ENCODE measurements around the gene GTSF1.

DNA sequence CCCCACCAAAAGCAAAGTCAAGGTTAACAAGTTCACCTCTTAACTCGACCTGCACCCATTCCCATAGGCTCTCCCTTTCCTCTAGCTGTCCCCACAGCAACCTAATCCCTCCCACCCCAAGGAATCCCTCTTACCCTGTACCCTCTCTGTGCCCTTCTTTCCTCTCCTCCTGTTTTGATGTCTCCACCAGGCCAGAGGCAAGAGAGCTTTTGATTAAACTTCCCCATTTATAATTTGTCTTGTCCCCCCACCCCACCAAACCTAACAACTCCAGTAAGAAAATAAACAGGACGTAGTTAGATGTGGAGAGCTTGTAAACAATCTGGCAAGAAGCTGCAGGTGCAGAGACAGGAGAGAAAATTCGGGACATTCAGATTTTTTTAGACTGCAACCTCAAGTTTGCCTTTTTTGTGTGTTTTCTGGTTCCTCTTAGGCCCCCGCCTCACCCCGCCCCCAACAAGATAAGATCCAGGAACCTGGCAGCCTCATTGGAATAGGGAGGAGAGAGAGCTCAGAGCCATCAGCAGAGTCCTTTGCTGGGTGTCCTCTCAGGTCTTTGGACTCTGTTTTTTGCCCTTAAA is 2.7 kb downstream of the HOXC10 start:
- PRO-cap = no peak
- RAMPAGE, long total RNA, 2 experiments = no peak in any of the 2 experiments

DNA sequence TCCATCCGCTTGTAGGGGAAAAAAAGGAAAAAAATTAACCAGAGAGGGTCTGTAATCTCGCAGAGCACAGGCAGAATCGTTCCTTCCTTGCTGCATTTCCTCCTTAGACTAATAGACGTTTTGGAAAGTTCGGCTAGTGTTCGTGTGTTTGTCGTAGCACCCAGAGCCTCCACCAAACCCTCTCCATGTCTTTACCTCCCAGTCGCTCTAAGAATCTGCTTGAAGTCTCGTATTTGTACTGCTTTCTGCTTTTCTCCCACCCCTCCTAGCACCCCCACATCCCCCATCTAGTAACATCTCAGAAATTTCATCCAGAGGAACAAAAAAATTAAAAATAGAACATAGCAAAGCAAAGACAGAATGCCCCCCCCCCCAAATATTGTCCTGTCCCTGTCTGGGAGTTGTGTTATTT is 4.8 kb downstream of the HOXC10 start:
- PRO-cap = no peak
- RAMPAGE, long total RNA, 2 experiments = no peak in any of the 2 experiments

- PRO-cap = no peak
- RAMPAGE, long total RNA, 2 experiments = no peak in any of the 2 experiments
Measured at GRCh38 chr12:53990914-53991468, 6.0 kb downstream of the HOXC10 start.

DNA sequence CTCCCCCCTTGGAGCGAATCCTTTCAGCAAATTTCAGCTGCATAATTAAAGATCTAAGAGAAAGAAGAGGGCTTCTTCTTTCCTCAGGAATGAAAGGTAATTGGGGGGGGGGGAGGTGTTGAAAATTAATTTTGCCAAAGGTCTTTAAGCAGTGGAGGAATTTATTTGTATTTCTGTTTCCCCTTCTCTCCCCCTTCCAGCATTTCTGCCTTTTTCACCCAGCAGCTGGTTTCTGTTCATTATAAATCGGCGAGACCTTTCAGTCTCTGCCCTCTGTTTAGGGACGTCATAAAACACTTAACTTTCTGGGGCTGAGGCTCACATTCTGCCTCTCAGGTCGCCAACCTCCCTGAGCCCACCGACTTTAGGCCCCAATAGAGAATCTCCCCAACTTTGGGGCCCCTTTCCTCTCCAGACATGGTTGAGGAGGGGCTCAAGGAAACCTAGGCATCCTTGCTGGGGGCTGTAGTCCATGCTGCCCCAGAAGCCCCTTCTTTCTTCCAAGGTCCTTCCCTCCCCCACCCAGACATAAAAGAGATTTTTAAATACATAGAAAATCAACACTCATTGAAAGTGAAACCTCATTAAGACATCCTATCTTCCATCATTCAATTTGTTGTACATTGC is 2.7 kb upstream of the HOXC6 start:
- PRO-cap = no peak
- RAMPAGE, long total RNA, 2 experiments = no peak in any of the 2 experiments

DNA sequence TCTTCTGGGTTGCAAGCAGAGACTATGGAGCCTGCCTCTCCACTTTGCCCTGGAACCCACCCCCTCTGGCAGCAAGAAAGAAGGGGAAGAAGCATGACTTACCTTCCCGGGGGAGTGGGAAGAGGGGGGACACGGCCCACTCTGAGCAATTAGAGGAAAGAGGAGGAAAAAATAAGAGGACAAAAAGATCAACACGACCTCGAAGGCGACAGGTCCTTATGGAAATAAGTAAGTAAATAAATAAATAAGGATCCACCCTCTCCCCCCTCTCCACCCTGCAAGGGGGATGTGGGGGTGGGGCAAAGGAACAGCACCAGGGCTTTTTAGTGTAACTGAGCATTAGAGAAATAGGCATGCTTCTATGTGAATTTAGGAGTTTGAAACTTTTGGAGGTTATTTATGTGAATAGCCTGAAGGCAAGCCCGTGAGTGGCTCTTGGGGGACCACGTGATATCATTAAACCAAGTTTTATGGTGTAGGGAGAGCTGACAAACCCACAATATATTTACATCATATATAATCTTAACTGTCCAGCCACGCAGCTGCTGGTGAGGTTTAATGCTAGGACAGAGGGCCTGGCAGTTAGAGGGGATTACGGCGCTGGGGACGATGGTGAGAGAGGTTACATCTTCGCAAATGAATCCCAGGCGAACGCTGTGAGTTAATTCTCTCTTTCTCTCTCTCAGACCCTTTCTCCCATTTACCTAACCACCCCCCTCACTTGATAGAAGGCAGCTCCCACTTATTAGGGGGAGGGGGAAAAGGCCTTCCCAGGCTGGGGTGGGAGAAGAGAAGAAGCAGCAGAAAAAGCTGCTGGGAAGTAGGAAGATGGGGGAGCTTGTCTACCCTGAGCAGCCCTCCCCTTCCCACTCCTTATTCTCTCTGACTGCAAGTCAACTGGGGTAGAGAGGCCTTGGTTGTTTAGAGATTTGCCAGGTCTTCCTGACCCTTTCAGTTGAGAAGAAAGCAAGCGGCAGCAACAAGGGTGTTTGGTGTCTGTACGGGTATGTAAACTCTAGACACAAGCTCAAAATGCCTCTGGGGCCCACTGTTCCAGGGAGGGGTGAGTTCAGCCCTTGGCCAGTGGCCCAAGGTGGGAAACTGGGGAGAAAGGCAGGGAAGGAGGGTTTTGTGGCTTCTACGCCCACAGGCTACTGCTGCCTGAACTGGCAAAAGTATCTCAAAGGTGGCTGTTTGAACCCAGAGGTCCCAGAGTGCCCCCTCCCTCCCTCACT is 4.9 kb downstream of the HOXC5 start:
- PRO-cap = no peak
- RAMPAGE, long total RNA, 2 experiments = no peak in any of the 2 experiments

- PRO-cap = no peak
- RAMPAGE, long total RNA, 2 experiments = no peak in any of the 2 experiments
Measured at GRCh38 chr12:54158940-54159578, 29.7 kb downstream of the SMUG1 start.

DNA sequence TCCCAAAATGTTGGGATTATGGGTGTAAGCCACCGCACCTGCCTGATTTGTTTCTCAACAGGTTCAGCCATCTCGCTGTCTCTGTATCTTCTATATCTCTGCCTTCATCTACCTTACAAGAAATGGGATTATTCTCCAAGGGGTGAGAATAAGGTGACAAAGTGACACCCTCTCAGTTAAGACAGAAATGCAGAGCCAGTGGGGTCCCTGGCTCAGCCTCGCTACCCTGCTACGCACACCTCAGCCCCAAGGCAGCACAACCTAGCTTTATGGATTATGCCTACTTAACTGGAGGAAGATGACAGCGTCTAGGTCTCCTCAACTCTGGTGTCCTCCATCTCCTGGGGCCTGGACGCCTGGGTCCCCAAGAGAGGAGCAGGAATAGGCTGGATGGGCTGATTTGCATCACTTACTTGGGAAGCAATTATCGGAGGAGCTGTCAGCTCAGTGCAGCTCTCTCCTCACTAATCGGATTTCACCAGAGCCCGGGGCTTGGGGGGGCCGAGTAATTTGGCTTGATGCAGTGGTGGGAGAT is 4.4 kb upstream of the SMUG1 start:
- PRO-cap = unidirectional peak, minus-strand start at position 237 of the sequence
- RAMPAGE, long total RNA, 2 experiments = no peak in any of the 2 experiments

DNA sequence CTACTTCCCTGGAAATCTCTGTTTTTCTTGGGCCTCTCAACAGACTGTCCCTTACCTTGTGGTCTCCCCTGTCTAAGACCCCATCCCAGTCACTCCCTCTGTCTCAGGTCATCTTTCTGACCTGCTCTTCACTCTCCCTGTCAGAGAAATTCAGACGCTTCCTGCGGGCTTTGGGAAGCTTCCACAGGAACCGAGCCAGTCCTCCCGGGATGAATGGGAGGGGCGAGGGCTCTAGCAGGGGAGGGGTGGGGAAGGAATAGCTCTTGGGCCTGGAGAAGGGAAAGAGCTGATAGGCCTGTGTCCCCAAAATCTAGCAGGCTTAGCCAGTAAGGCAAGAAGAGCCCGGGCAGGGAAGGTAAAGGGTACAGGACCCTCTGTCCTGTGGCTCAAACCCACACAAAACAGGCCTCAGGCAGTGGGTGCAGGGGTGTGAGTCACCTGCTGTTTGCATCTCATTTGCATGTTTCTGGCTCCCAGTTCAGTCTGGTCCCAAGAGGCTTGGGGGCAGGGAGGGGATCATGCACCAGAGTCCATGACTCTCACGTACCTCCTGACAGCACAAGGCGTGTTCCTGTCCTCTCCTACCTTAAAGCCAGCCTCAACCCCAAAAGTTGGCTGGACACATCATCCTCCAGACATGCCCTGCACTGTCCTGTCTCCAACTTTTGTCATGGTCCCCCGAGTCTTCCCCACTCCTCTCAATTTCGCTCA is 8.7 kb upstream of the SMUG1 start:
- PRO-cap = no peak
- RAMPAGE, long total RNA, 2 experiments = no peak in any of the 2 experiments

- PRO-cap = no peak
- RAMPAGE, long total RNA, 2 experiments = no peak in any of the 2 experiments
Measured at GRCh38 chr12:54257369-54257925, 22.5 kb downstream of the CBX5 start.

GRCh38 chr12:54284607-54285022 is 4.1 kb downstream of the HNRNPA1 start:
- PRO-cap = no peak
- RAMPAGE, long total RNA, 2 experiments = no peak in any of the 2 experiments

DNA sequence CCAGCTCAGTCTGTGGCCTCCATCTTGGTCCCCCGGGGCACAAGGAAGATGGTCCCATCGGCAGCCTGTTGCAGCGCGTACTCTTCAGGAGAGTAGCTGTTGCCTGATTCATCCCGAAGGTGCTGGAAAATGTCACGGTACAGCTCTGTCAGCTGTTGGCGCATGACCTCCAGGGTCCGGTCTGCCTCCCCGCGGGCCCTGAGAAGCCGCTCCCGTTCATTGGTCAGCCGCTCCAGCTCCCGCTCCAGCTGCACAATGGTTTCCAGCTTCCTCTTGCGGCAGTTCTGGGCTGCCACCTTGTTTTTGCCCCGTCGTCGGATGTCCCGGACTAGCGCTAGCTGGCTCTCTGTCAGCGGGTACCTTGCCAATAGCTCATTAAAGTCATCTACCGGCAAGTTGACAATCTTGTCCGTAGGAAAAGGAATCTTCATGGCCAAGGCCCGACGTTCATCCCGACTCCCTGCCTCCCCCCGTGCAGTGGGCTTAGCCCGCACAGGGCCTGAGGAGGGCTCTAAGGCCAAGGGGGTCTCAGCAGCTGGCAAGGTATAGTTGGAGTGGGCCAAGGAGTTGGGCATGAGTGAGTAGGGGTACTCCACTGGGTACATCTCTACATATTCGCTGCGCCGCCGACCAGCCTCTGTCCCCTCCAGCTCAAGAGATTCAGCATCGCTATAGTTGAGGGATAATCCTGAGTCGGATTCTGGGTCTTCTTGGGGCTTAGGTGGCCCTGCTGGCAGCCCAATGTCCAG is 8.3 kb downstream of the NFE2 start:
- PRO-cap = no peak
- RAMPAGE, long total RNA, 2 experiments = no peak in any of the 2 experiments

- PRO-cap = bidirectional peak, plus-strand start at chr12:54325139, minus-strand start at chr12:54324756
- RAMPAGE, long total RNA, 2 experiments = no peak in any of the 2 experiments
Measured at GRCh38 chr12:54324416-54325039, 403 bp upstream of the COPZ1 start.

GRCh38 chr12:54337407-54337869 is 12.5 kb downstream of the COPZ1 start:
- PRO-cap = no peak
- RAMPAGE, long total RNA, 2 experiments = no peak in any of the 2 experiments

GRCh38 chr12:54357962-54358671 is 6.2 kb downstream of the GPR84 start:
- PRO-cap = unidirectional peak, plus-strand start at chr12:54358317; unidirectional peak, plus-strand start at chr12:54358447
- RAMPAGE, long total RNA, 2 experiments = no peak in any of the 2 experiments

DNA sequence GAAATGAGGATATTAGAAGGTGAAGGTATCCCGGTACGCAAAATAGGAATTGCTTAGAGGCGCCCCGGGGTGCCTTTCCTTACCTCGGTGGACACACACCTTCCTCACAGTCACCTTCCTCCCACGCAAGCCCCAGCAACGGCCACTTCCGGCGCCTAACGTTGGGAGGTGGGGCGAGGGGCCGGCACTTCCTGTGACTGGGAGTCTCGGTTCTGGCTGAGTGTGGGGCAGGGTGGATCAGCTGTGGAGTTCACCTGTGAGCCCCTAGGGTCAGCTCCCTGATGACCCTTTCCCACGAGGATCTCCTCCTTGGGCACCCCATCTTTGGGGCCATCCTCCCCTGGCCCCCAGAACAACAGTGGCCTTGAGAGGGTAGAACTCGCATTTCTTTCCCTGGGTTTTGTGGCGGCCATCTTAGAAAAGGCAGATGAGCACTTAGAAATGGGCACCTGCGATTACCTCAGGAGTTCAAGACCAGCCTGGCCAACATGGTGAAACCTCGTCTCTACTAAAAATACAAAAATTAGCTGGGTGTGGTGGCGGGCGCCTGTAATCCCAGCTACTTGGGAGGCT is at the start of gene GTSF1:
Gene GTSF1 (minus strand): TSS at position 140 of the 573 bp plus-strand sequence.
- PRO-cap = no peak
- RAMPAGE, long total RNA, 2 experiments = start-site peak on the minus strand in 1 of 2 experiments, centred at position 108 of the sequence, 25 reads per replicate

DNA sequence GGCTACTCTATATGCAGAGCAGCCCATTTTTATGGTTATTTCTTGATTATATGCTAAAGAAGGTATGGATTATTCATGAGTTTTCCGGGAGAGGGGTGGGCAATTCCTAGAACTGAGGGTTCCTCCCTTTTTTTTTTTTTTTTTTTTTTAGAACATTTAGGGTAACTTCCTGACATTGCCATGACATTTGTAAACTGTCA is 75.3 kb upstream of the DCD start:
- PRO-cap = no peak
- RAMPAGE, long total RNA, 2 experiments = no peak in any of the 2 experiments

- PRO-cap = no peak
- RAMPAGE, long total RNA, 2 experiments = start-site peak on the minus strand in 1 of 2 experiments, at chr12:54947982-54948054 at its widest, 307 reads per replicate
Measured at GRCh38 chr12:54947736-54948287, 36.8 kb downstream of the TESPA1 start.

DNA sequence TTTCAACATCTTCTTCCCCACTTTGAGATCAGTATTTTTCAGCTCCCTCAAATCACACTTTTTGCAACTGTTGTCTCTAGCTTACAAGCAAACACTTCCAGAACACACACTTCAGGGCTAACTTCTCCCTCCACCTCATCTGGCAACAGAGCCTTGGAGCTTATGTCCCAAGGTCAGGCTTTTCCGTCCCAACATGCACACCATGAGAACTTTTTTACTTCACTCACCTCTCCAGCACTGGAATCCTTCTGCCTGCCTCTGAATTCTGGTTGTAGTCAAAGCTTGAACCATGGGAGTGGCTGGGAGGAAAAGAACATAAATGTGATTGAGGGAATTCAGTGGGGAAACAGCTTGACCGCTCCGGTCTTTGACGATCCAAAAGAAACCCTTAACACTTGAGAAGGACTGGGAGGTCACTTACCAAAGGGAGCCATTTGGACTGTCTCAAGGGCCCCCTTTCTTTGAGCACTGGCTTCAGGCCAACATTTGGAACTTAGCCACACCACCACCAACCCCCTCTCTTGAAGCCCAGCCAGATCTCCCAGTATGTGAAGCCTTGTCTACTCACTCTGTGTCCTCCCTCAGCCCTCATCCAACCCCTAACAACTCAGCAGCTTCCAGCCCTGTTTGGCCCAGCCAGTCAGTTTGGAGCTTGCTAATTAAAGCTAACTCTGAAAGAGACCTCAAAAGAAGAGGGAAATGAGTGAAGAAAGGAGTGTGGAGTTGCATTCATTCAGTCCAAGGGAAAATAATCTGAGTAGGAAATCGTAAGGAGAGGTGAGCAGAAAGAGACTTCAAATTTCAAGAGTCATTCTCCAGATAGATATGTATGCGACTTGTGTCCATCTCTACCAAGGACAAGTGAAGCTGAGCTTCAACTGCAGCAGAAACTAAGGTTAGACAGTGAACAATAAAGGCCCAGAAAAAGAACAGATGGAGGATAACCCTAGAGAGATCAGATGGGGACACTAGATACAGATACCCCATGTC is 3.7 kb upstream of the BLOC1S1 start:
- PRO-cap = no peak
- RAMPAGE, long total RNA, 2 experiments = no peak in any of the 2 experiments

GRCh38 chr12:55713032-55713530 is 2.8 kb upstream of the BLOC1S1 start:
- PRO-cap = no peak
- RAMPAGE, long total RNA, 2 experiments = no peak in any of the 2 experiments

- PRO-cap = bidirectional peak, plus-strand start at chr12:55717173, minus-strand start at chr12:55716997
- RAMPAGE, long total RNA, 2 experiments = no peak in any of the 2 experiments
Measured at GRCh38 chr12:55716901-55717282, 1.0 kb downstream of the BLOC1S1 start.

All from prostate gland (tissue), 2 donors.